Fibroblast of villous mesenchyme (primary cell): ENCODE measurements around a stretch of chr2.

DNA sequence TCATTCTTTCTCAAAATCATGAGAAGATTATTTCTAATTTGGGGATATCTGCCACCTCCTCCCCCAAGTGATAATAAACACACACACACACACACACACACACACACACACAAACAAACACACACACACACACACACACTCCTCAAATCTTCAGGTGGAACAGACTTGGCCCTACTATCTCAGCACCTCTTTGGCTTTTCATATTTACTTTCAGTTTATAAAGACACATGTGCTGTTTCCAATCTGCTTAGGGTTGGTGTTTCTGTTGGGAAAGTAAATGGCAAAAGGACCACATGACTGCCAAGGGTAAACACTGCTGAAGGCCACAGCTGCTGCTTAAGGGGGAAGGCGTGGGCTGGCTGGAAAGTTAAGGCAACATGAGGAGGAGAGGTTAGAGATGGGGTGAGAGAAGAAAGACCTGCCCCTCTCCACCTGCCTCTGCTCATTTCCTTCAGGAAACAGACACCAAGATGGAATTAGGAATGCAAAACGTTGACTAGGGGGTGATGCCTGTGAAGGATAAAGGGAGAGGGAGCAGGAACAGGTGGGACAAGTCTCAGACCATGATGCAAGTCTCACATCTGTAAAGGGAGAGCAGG is 86.2 kb downstream of the CDC42EP3 start:
- CAGE, long polyA plus RNA, result no peak

DNA sequence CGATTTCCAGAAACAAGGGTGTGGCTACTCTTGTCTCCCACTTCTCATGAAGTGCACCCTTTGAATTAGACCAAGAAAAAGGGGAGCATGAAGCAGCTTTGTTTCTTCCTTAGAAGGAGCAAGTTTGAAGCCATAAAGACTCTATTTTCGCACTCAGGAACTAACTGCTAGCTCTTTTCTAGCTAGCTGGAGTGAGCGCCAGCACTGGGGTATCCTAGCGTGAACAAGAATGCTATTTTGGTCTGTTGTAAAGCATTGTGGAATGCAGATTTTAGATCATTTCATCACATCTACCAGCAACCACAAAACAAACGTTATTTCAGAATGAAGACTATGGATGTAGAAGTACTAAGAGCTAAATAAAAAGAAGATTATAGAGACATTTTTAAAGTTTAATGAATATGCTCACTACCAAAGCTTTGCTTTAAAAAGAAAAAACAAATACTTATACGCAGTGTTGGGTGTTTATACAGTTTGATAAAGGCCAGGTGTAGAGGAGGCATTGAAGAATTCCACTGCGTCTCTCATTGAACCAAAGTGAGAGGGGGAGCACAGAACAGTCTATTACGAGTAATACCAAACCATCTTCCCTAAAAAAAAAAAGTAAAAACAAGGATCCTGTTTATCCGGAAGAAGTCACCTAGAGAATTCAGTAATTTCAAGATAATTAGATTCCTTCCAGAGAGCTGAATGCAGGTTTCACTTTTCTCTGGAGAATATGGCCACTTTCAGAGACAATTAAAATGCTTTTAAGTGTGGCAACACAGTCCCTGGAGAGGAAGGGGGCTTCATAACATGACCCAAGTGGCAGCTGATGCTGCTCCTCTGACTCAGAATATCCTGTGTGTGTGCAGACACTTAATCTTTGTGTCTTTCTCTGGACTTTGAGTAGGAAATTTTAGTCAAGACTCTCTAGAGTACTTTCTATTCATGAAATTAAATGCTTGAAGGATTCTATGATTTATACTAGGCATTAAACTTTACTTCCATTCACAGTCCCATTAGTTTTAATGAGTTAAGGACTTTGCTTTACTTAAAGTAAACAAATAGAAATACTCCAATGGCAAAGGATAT is 63.8 kb upstream of the CDC42EP3 start:
- CAGE, long polyA plus RNA, result no peak

DNA sequence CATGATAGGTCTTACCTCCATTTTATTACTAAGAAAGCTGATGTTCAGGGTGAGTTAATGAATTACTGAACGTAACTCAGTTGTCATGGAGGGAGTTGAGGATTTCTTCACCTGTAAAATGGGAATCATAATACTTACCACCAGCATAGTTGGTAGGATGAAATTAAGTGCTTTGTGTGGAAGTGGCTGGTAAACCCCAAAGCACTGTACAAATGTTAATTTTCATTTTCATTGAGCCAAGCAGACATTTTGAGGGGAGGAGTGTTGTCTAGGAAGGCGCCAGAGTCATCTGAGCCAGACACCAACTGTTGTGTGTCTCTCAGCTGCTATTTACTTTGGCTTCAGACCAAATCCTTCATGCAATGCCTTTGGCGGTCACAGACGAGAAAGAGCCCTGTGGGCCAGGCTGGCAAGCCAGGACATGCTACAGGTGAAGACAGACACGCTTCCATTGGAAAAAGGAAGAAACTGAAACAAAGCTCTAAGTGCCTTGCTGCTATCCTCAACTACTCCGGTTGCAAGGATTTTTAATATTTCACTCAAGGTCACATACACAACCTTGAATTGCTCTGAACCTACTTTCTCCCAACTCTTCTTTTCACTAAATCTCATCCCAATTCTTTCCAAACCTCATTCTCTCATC is 115.4 kb upstream of the CDC42EP3 start:
- CAGE, long polyA plus RNA, result no peak

GRCh38 chr2:37851553-37852024 is 73.5 kb upstream of the RMDN2 start:
- CAGE, long polyA plus RNA, result no peak

DNA sequence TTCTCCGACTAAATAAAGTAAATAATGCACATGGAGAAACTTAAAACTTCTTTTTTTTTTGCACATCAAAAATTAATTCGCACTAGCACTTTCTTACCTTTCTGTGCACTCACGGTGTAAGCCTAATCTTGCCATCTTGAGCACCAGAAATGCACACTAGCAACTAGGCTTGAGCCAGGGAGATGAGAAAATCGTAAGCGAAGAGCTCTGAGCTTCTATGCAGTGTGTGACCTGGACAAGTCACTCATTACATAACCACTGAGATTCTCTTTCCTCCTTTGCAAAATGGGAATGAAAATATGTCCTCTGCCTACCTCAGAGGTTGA is 8.8 kb upstream of the RMDN2 start:
- CAGE, long polyA plus RNA, result no peak

- CAGE, long polyA plus RNA, result no peak
These were observed 48.5 kb downstream of the RMDN2 start for GRCh38 chr2:37973520-37974140.

DNA sequence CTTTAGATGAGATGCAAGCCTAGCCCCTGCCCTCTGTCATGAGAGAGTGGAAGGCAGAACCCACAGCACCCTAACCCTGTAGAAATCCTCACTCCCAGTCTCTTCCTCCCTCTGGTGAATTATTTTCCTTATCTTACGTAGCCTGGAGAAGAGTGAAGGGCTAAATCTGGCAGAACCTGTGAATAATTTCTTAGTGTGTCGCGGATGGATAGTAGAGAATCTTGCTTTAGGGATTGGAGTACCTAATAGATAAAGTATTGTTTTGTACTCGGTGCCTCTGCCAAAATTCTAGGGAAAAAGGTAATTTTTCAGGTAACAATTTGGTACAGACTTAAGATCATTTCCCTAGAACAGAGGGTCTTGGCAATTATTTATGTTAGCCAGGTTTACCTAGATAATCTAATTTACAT is 57.3 kb downstream of the RMDN2 start:
- CAGE, long polyA plus RNA, result no peak

- CAGE, long polyA plus RNA, result no peak
These were observed 4.9 kb downstream of the CYP1B1 start for GRCh38 chr2:38071035-38071377.

DNA sequence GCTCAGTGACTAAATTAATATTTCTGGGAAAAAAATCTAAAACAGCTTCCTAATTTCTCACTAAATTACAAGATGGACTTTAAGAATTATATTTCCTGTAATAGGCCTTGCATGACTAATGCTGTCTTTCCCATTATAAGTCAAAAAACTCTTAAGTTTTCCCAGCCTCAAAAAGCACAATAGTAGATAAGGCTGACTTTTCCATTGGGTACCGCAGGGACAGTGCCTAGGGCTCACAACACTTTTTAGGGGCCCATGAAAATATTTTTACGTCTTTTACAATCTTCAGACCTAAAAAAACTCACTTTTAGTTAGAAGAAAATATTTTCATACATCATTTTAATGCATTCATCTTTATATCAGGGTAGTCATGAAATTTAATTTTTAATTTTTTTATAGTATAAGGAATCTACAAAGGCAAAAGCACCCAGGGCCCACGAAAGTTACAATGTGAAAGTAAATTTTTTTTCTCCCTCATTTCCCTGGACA is 4.5 kb downstream of the CYP1B1 start:
- CAGE, long polyA plus RNA, result no peak

- CAGE, long polyA plus RNA, result no peak
These were observed 9.3 kb upstream of the CYP1B1 start for GRCh38 chr2:38085074-38085906.

DNA sequence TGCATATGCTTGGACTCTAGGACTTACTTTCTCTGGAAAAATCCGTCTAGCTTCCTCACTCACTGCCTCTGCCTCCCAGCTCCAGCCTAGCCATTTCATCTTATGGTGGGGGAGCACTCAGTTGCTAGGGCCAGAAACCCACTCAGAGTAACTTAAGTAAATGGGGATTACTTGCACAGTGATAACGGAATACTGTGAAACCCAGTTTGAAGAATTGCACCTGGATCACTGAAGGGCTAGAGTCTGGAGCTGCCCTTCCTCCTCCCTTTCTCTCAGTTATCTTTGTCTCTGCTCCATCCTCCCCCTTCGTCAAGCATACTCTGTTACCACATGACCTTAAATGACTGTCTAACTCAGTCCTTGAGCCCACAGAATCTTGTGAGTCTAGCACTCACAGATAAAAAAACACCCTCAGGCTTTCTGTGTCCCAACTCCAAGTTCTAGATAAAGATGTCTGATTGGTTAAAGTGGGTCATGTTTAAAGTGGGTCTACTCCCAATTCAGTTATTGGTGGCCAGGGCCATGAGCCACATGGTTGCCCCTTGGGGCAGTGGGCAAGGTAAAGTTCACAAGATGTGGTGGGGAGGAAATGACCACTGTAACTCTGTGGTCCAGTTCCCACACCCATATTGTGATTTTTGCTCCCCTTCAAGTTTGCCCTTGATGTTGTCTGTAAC is 53.5 kb upstream of the CYP1B1 start:
- CAGE, long polyA plus RNA, result no peak

- CAGE, long polyA plus RNA, result no peak
These were observed 795 bp upstream of the ATL2 start for GRCh38 chr2:38377810-38378326.

GRCh38 chr2:38453420-38453805 is 76.3 kb upstream of the ATL2 start:
- CAGE, long polyA plus RNA, result no peak

- CAGE, long polyA plus RNA, result no peak
These were observed 17.7 kb upstream of the HNRNPLL start for GRCh38 chr2:38620502-38620757.

- CAGE, long polyA plus RNA, result no peak
These were observed 95.7 kb downstream of the ARHGEF33 start for GRCh38 chr2:38985215-38985954.

GRCh38 chr2:38996700-38997595 is 107.3 kb downstream of the ARHGEF33 start:
- CAGE, long polyA plus RNA, result no peak

- CAGE, long polyA plus RNA, result no peak
These were observed 98.3 kb downstream of the SOS1 start for GRCh38 chr2:39022272-39023258.

DNA sequence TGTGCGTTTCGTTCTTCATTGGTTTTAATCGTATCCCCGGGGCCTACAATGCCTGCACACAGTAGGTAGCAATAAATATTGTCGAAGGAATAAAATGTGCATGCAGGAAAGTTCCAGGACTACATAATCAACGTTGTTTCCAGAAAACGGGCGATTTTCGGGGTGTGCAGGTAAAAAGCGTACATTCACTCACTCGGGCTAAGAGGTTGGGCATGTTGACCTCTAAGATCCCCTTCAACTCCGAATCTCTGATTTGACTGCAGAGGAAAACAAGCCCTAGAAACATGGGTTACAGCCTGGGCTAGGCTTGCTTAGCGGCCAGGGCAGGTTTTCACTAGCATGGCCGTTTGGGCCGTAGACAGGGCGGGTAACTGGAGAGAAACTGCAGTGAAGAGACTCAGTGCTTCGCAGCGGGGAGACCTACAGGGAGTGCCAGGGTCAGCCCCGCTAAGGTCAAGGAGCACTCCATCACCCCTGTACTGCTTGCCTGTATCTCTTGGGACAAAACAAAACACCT is 2.9 kb upstream of the SOS1 start:
- CAGE, long polyA plus RNA, result no peak

- CAGE, long polyA plus RNA, result no peak
These were observed 3.7 kb upstream of the SOS1 start for GRCh38 chr2:39124189-39125338.

DNA sequence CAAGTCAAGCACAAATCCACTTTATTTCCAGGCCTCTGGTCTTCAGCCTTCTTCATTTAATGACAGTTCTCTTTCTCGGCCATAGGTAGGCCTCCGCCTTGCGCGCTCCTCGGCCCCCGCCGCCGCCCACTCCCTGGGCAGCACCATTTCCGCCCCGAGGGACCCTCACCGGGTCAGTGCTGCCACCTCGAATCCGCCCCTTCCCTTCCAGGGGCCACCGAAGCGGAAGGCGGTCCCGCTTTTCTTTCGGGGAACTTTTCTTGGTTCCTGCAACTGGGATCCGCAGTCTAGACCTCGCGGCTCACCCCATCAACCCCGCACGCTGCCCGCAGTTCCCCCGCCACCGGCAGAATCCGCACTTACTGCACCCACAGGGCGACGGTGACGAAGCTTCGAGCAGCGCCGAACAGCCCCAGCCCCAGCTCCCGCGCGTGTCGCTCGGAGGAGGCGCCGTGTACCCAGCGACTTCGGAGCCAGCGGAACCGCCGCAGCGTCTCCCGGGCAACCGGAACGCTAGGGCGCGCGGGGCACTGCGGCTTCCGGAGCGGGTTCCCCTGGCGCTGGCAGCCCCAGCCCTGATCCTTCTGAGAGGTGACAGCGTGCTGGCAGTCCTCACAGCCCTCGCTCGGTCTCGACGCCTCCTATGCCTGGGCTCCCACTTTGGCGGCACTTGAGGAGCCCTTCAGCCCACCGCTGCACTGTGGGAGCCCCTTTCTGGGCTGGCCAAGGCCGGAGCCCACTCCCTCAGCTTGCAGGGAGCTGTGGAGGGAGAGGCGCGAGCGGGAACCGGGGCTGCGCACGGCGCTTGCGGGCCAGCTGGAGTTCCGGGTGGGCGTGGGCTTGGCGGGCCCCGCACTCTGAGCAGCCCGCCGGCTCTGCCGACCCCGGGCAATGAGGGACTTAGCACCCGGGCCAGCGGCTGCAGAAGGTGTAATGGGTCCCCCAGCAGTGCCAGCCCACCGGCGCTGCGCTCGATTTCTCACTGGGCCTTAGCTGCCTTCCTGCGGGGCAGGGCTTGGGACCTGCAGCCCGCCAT is 123.0 kb upstream of the SOS1 start:
- CAGE, long polyA plus RNA, result no peak